Mesangial cell (primary cell): ENCODE data around the genes RTTN and CNDP1.

GRCh38 chr18:64276565-64277176 is 306.8 kb downstream of the SERPINB8 start:
- RAMPAGE, long total RNA: no peak

DNA sequence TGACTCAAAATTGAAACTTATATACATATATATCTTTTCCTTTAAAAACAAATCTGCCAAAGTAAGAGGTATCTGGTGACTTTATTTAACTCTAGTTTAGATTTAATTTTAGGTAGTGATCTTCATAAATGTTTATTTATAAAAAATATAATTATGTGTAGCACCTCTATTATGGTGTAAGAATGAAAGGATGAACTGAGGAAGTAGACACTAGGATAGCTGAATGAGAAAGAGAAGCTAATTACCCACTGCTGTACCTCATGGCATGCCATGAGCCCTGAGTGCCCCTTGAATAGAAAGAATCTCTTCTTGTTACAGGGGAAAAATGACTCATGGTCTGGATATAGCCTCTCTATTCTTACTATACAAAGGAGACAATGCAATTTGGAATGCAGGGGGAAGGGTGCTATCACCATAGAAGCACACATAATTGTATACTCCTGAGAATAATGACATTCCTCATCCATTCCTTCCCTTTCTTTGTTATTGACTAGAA is 385.1 kb downstream of the CDH7 start:
- RAMPAGE, long total RNA: no peak

DNA sequence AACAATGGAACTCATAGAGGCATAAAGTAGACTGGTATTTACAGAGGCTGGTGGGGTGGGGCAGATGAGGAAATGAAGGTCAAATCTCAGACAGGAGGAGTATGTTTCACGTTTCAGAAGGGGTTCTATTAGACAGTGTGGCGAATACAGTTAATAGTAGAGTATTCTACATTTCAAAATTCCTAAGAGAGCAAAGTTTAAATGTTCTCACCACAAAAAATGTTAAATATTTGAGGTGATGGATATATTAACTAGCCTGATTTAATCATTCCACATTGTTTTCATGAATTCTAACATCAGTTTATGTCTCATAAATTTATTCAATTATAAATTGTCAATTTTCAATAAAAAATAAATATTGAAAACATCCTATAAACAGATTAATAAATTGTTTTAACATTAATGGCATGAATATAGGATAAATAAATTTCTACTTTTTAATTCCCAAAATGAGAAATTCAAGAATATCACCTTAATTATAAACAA is 4.5 kb downstream of the CDH19 start:
- RAMPAGE, long total RNA: no peak

- RAMPAGE, long total RNA: no peak
Measured at GRCh38 chr18:67628679-67629079, 112.2 kb upstream of the DSEL start.

GRCh38 chr18:68439656-68439992 is 275.3 kb downstream of the TMX3 start:
- RAMPAGE, long total RNA: no peak

- RAMPAGE, long total RNA: no peak
Measured at GRCh38 chr18:68722579-68722983, 7.7 kb upstream of the TMX3 start.

- RAMPAGE, long total RNA: no peak
Measured at GRCh38 chr18:69401228-69401409, 431 bp downstream of the DOK6 start.

DNA sequence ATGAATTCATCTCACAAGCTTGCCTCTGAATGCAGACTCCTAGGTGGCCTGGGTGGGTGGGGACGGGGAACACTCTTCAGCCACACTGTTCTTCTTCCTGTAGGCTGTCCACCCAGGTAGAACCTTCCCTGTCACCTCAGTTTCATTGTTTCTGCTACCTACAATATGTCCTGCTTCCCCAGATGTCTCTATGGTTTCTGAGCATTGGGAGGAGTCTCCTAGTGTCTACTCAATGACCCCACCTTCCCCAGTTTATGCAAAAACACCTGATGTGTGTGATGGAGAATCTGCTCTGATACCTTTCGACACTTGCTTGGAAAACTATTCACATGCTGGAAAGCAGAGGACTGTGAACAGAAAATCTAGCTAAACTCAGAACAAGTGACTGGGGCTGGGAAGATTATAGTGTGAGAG is 7.4 kb upstream of the CD226 start:
- RAMPAGE, long total RNA: no peak

DNA sequence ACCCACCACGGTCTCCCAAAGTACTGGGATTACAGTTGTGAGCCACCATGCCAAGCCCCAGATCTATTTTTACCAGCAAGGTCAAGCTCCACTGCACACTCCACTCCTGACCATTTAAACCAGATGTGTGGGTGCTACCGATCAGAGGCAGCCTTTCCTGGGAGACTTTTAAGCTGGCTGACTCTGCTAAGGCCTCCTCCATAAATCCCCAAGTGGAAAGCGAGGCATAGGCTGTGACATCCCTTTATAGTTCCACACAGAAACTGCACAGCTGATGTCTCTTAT is 67.6 kb upstream of the CD226 start:
- RAMPAGE, long total RNA: no peak

GRCh38 chr18:70205442-70206448 is at the start of gene RTTN:
Gene RTTN (minus strand): TSS chr18:70205687.
- RAMPAGE, long total RNA: start-site peak on the minus strand at chr18:70205669-70205691, 344 reads; start-site peak on the minus strand at chr18:70205981-70206064, 19 reads

DNA sequence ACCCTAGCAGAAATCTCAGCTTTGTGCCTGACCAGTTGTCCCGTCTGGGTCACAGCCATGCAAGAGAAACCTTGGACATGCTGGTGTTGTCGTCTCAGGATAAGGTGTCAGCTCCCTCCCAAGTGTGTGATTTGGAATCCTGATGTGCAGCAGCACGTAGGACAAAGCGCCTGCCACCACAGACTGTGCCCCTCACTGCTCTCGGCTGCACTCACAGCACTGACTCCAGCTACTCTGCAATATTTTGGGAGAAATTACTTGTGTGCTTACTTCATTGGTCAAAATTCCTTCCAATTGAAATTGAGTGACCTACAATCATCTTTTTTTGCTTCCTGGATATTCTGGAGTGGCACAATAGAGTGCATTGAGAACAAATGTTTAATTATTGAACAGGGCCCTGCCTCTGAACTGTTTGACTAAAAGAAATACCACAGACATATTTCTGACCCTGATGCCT is 352.4 kb downstream of the SOCS6 start:
- RAMPAGE, long total RNA: no peak

- RAMPAGE, long total RNA: no peak
Measured at GRCh38 chr18:73691101-73691552, 456.5 kb downstream of the FBXO15 start.

DNA sequence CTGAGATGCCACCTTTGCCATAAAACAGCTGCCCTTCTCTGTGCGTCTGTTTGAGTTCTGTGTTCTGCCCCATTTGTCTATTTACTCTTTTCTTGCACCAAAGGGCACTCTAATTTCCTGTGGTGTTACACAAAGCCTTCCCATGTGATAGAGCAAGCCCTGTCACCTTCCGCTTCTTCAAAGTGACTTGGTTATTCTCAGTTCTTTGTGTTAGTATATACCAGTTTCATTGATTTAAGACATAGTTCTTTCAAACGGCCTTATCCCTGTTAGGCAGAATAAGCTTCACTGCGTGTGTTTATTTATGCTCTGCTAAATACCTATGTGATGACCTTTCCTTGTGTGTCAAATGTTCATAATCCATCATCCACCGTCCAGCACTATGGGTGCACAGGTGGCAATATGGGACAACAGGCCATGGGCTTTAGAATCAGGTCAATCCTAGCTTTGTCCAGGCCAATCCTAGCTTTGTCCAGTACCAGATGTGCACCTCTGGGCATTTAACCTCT is 83.9 kb downstream of the FBXO15 start:
- RAMPAGE, long total RNA: no peak

DNA sequence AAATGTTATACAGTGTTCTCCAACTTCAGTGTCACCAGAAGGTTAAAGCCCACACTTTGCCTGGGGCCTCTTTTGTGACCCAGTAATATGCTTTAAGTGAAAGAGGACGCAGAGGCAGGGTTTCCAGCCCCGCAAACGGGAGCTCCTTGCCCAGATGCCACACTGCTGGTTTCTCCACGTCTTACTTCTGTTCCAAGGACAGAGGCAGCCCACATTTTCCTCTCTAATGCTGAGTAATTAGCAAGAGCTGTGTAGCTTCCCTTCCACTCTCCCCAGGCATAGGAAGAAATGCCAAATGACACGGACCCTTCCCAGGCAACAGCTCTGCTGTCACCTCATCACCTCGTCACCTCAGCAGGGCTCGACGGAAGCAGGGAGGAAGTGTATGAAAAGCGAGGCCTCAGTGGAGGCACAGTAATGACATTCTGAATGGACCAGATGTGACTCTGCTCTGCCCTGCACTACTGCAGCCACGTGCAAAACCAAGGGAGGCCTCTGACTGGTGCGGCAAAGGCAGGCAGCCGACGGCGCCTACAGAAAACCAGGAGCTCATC is 64.6 kb downstream of the FBXO15 start:
- RAMPAGE, long total RNA: no peak

DNA sequence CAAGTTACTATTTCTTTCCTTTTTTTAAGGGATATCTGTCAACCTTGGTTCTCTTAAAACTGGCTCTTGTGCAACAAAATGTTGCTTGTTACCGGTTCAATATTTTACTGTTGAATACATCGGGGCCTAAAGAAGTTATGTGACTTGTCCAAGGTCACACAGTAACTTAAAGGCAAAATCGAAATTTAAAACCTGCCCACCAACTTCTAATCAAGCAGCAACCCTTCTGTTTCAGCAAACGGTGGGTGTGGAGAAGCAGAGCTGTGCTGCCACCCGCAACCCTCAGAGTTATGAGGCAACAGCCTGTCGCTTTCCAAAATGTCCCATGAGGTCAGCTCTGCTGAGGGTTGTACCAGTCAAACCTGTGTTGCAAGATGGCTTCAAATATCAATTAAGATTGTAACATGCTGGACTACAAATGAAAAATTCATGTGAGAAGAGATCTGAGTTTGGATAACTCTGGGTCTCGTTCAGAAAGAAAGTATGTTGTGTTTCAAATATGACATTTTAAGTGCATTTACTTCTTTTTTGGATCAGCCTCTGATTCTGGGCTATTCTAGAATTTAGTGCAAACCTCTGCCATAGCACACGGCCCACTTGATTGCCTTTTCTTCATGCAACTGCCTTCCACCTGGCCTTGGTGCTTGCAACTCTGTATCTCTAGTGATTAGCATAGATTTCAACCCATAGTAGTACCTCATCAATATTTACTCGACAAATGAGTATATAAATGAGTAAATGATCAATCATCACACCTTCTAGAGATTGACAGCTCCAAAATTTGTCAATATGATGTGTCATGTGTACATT is 69.2 kb downstream of the TIMM21 start:
- RAMPAGE, long total RNA: no peak

DNA sequence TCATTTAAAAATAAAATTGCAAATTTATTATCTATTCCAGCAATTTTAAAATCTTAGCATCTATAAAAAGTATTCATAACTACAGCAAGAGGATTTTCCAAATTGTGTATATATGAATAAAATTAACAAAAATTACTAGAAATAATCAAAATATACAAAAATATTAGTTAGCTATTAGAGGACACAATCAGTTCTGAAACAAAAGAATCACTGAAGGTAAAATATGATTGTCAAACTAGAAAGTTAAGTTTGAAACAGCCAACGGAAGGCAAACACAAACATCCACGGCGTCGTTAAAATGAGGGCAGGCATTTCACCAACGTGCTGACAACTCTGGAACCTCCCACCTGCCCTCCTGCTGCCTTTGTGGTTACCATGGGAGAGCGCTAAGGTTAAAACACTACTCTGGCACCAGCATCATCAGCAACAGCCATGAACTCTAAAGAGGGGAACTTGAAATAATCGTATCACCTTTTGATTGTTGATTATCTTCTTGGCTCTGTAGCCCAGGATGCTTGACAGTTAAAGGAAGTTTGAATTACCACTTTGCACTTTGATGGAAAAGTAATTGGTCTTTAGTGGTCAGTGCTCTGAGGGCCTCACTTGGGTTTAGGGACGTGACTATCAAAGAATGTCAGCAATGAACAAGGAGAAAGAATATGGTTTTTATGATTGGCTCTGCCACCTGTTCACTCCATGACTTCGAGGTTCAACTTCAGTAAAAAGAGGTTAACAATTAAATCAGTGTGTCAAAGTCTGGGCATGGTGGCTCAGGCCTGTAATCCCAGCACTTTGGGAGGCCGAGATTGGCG is 34.7 kb downstream of the CYB5A start:
- RAMPAGE, long total RNA: no peak

- RAMPAGE, long total RNA: no peak
Measured at GRCh38 chr18:74282435-74283508, 9.0 kb downstream of the CYB5A start.

DNA sequence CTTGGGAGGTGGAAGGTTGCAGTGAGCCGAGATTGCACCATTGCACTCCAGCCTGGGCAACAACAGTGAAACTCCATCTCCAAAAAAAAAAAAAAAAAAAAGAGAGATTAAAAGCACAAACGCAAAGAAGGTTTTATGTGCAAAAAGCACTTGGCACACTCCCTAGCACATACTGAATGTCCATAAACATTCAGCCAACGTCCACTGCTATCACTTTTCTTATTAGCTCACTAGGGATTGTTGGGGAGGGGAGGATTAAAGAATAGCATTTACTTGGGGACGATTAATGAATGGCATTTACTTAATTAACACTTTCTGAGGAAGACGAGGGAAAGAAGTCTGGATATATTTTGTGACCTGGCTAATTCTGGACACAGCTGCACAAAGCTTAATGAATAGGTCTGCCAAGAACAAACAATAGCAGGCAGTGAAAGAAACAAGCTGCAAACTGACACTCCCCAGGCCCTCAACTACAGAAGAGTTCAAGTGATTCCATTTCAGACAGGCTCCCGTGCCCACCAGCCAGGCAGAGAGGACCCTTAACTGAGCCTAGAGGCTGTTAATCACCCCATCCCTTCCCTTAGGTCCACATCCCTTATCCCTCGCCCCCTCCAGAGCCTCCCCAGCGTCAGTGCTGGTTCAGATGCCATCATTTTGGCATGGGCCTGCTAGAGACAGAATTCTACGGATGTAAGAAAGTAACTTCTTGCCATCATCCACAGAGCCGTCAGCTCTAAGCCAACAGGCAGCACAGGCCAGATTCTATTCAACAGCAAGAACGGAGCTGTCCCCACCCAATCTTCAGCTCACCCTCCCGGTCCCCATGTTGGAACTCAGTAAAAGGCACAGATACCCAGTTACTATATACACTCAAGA is 7.4 kb downstream of the CYB5A start:
- RAMPAGE, long total RNA: no peak

GRCh38 chr18:74436065-74436640 is 21.0 kb downstream of the DIPK1C start:
- RAMPAGE, long total RNA: no peak

DNA sequence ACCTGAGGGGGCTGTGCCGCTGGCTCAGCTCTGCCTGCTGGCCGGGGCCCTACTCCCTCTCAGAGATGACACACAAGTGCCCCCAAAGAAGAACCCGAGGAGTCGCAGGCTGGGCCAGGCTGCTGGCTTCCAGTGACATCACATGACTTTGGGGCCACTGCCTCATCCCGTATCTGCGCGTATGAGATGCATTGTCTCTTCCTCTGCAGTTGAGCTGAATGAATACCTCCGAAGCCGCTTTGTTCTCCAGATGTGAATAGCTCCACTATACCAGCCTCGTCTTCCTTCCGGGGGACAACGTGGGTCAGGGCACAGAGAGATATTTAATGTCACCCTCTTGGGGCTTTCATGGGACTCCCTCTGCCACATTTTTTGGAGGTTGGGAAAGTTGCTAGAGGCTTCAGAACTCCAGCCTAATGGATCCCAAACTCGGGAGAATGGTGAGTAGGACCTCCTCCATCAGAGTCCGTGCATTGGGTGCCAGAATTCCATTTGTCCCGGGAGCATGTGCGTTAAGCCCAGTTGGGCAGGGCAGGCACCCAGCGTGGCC is at the start of gene CNDP1:
TSS of gene CNDP1 (plus strand) at position 249 of the 550 bp plus-strand sequence.
- RAMPAGE, long total RNA: no peak